ENCODE measurements around the genes KCTD8, TEC and OCIAD1.

- PRO-cap = no peak
Observed at GRCh38 chr4:42546723-42547411, 110.0 kb downstream of the ATP8A1 start.

GRCh38 chr4:42609626-42610452, 47.1 kb downstream of the ATP8A1 start:
- PRO-cap = no peak

GRCh38 chr4:42628742-42629055, 28.2 kb downstream of the ATP8A1 start:
- PRO-cap = no peak

DNA sequence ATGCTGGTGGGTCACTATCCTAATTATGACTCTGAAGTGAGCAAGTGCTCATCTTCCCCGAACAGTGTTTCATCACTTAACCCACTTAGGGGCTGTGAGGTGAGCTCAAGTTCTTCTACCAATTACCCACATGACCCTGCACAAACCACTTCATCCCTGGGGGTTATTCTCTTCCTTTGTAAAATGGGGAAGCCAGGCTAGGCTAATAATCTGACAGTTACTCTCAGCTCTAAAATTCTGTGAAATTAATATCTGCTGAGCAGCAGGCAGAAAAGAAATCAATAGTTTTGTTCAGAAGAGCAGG, 24.3 kb downstream of the ATP8A1 start:
- PRO-cap = no peak

DNA sequence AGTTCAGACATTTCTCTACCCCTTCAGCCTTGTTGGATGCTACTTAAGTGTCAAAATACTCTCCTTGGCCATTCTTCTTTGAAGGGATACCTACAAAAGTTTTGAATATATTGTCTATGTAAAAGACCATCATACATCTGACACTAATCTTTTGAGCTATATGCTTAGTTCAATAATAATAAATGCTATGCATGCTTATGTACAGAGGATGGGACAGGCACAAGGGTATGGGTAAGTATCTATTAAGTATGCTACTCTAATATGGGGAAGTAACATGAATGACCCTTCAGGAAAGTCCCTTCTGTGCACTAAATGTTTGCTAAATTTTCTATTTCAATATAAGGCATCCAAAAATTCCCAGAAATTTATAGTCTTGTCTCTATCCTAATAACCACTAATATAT, 19.1 kb downstream of the ATP8A1 start:
- PRO-cap = no peak

DNA sequence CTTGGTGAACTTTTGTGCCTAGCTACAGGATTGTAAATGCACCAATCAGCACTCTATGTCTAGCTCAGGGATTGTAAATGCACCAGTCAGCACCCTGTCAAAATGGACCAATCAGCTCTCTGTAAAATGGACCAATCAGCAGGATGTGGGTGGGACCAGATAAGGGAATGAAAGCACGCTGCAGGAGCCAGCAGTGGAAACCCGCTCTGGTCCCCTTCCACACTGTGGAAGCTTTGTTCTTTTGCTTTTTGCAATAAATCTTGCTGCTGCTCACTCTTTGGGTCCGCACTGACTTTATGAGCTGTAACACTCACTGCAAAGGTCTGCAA, 601.9 kb downstream of the KCTD8 start:
- PRO-cap = no peak

DNA sequence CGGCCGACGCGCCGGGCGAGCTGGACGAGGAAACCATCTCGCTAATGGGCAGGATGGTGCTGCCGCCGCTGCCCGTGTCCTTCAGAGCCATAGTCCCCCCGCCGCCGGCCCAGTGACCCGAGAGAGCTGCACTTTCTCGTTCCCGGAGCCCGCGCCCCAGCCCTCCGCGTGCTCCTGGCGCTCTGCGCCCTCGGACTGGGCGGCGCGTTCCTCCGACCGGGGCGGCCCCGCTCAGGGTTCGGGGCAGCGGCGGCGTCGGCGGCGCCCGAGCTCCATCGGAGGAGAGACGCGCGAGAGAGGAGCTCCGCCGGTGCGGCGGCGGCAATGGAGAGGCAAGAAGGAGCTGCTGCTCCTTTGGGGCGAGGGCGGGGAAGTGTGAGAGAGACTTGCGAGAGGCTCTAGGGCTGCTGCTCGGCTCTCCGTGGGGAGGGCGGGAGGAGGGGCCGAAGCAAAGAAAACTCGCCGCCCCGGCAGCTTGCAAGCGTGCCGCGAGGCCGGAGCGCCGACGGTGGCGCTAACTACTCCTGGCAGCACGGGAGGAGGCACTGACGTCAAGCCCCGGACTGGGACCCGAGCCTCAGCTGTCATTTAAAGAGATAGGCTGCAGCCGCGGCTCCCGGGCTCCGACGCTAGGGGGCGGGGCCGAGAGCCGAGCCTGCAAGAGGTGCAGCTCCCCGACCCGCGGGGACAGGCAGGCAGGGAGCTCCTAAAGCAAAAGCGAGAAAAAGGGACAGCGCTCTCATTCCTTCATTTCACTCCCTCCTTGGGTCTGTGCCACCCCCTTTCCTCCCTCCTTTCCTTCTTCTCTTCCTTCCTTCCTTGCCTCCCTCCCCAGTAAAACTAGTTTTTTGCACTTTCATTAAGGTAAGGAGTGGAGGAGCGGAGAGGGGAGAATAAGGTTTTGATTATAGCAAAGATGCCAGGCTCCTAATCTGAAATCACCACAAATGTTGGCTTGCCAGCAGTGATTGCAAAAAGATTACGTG, at the start of gene KCTD8:
Gene KCTD8 (minus strand): TSS at position 377 of the 986 bp plus-strand sequence.
- PRO-cap = unidirectional peak, minus-strand start at position 197 of the sequence; bidirectional peak, plus-strand start at position 660 of the sequence, minus-strand start at position 375 of the sequence

- PRO-cap = no peak
Observed at GRCh38 chr4:46373204-46373616, 16.7 kb downstream of the GABRA2 start.

DNA sequence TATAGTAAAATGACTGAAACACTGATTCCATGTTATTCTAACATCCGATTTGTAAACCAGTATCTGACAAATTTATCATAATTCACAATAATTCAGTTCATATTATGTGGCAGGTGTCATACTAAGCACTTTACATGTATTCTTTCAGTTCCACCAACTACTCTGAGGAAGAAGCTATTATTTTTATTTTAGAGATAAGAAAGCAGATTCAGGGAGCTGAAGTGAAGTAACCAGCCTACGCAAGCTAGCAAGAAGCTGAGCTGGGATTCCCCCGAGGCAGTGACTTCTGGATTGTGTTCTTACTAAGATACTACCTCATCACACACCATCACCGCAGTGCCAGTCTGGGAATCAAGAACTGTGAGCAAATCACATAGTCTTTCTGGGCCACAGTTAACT, 1.2 kb upstream of the CORIN start:
- PRO-cap = no peak

- PRO-cap = bidirectional peak, plus-strand start at chr4:47914819, minus-strand start at chr4:47914583
Observed at GRCh38 chr4:47914775-47914924, 267 bp upstream of the NFXL1 start.

- PRO-cap = no peak
Observed at GRCh38 chr4:48019241-48019832, 2.8 kb downstream of the NIPAL1 start.

- PRO-cap = no peak
Observed at GRCh38 chr4:48058450-48059112, 42.0 kb downstream of the NIPAL1 start.

- PRO-cap = no peak
Observed at GRCh38 chr4:48127369-48128542, 6.3 kb downstream of the TXK start.

DNA sequence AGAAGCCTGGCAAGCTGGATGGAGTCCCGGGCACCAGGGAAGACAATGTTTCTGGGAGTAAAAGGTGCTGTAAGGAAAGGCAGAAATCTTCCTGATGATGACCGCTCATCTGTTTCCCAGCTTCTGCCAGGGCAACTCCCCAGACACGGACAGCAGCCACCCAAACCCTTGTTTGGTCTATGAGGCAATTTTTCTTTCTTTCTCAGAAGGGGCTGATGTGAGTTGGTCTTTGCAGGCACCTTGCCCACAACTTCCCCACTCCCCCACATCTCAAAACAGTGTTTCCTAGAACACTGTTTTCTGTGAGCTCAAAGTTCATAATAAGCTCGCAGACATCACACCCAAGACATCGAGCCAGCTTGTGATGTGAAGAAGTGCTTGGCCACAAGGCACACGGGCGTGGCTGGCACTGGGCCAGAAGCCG, 4.5 kb downstream of the TXK start:
- PRO-cap = no peak

GRCh38 chr4:48269748-48270521, at the start of gene TEC:
Gene TEC (minus strand): TSS chr4:48269838.
- PRO-cap = bidirectional peak, plus-strand start at chr4:48270021, minus-strand start at chr4:48269818

DNA sequence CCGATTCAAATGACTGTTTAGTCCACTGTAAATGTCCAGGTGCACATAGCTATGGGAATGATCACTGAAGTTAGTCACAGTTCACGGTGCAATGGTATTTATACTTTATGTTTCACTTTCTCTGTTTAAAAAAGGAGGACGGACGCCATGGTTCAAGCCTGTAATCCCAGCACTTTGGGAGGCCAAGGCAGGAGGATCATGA, 60.5 kb downstream of the ZAR1 start:
- PRO-cap = no peak

DNA sequence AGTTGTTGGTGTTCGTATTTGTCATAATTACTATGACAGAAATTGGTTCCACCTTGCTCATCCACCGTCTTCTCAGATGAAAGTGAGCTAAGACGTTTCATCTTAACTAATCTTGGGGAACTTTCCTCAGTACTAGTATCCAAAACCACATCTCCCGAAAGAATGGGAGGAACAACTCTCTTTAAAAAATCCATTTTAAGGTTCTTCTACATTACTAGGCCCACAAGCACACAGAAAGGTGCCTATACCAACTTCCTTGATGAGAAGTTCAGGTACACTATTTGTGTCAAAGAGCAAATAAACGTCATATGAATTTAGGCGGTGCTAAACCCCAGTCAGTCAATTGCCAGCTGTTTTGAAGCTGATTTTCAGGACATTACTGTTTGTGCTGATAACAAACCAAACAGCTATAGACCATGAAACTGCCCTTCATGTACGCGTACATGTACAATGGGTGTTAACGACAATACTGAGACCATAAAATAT, 99.1 kb downstream of the FRYL start:
- PRO-cap = no peak

DNA sequence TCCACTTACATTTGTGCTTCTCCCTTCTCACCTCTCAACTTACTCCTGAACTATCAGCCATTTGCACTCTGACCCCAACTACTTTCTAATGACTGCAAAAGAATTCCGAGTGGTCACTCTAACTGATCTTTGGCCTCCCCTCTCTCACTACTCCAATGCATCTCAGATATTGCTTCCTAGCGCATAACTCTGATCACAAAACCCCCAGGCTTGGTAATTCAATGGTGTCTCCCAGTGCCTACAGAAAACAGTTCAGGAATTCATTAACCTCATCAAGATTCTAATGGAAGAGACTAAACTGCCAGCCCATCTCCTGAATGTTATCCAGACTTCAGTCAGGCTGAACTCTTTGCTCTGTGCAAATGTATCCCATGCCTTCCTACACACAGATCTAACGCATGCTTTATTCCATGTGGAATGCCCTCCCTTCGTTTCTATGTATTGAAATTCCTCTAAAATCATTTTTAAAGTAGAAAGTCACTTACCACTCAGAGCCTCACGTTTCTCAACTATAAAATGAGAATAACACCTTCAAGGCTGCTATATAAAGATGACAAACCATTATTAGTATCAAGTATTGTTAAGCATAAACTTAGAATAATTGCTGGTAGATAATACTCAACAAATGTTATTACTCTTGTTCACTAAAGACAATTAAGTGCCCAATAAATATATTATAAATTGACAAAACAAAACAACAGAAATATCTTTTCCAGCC, 61.0 kb downstream of the FRYL start:
- PRO-cap = no peak

- PRO-cap = no peak
Observed at GRCh38 chr4:48775577-48776547, 4.2 kb downstream of the FRYL start.

GRCh38 chr4:48830703-48831720, at the start of gene OCIAD1:
Gene OCIAD1 (plus strand): TSS chr4:48831088.
- PRO-cap = bidirectional peak, plus-strand start at chr4:48831088, minus-strand start at chr4:48830940